RPMI7951 (cell line): ENCODE measurements around the genes CD14, NDUFA2, HARS2, PCDHA10, PCDHB3, PCDHB8, PCDHB12, PCDHGA6, PCDHGA7 and PCDHGA10.

- RAMPAGE, long total RNA: no peak
These were observed 18.3 kb upstream of the EIF4EBP3 start for GRCh38 chr5:140528825-140529904.

- RAMPAGE, long total RNA: no peak
These were observed 2.6 kb downstream of the APBB3 start for GRCh38 chr5:140561309-140562655.

- RAMPAGE, long total RNA: no peak
These were observed 589 bp downstream of the SLC35A4 start for GRCh38 chr5:140565188-140565646.

GRCh38 chr5:140565647-140566060 lies 1.0 kb downstream of the SLC35A4 start:
- RAMPAGE, long total RNA: no peak

GRCh38 chr5:140633035-140633791 lies at the start of gene CD14:
Gene CD14 (minus strand): TSS chr5:140633175.
- RAMPAGE, long total RNA: no peak

GRCh38 chr5:140633792-140634031 lies 737 bp upstream of the CD14 start:
- RAMPAGE, long total RNA: no peak

DNA sequence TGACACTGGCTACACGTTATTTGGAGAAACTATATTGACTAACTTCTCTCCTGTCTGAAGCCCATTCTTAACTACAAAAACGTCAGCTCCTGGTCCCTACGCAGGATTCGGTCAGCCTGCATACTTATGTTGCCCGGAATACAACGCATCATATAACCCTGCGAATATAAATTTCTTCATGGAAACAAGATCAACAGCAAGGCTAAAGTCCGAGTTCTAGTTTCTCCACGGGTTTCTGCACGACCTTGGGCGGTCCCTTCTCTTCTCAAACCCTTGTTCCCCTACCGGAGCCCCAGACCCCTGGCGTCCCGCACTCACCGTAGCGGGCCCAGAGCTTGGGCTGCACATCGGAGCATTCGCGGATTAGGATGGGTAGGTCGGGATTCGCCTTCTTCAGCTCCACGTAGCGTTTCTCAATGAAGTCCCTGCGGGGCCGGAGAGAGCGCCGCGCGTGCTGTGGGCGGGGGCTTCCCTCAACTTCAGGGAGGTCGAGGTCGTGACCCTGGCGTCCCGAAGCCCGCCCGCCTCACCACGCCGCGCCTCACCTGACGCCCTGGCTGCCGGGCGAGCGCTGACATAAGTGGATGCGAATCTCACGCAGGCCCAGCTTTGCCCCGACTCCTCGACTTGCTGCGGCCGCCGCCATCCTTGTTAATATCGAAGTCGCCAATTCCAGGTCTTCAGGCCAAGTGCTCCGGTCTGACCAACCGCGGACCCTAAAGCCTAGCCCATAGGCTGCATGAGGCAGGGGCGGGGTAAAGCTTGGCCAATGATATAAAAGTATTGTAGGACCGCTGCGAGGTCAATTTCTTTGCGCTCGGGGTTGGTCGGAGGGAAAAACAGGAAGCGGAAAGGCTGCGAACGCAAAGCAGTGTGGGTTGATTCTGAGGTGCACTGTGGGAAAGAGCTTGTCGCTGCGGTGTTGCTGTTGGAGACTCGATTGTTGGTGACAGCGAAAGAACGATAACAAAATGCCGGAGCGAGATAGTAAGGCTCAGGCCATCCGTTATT lies at the start of gene NDUFA2:
NDUFA2 (minus strand) TSS at position 693 of the 1,011 bp plus-strand sequence.
- RAMPAGE, long total RNA: start-site peak on the minus strand centred at position 680 of the sequence, 42 bp wide, 142 and 64 reads in 2 replicates; start-site peak on the plus strand centred at position 906 of the sequence, 51 bp wide, 753 and 130 reads in 2 replicates

GRCh38 chr5:140668743-140669605 lies 4.3 kb downstream of the WDR55 start:
- RAMPAGE, long total RNA: no peak

GRCh38 chr5:140691222-140692042 lies at the start of gene HARS2:
Gene HARS2 (plus strand): TSS chr5:140691455.
- RAMPAGE, long total RNA: no peak

- RAMPAGE, long total RNA: no peak
These were observed 8.0 kb downstream of the ZMAT2 start for GRCh38 chr5:140708090-140708725.

DNA sequence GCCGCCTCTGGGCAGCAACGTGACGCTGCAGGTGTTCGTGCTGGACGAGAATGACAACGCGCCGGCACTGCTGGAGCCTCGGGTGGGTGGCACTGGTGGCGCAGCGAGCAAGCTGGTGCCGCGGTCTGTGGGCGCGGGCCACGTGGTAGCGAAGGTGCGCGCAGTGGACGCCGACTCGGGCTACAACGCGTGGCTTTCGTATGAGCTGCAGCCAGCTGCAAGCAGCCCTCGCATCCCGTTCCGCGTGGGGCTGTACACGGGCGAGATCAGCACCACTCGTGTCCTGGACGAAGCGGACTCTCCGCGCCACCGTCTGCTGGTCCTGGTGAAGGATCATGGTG lies 1.9 kb downstream of the PCDHA8 start:
- RAMPAGE, long total RNA: no peak

GRCh38 chr5:140855581-140856891 lies at the start of gene PCDHA10:
Gene PCDHA10 (plus strand): TSS chr5:140855897.
- RAMPAGE, long total RNA: no peak

- RAMPAGE, long total RNA: no peak
These were observed at the start of gene PCDHB3 for GRCh38 chr5:141099981-141100610. Gene PCDHB3 (plus strand): TSS chr5:141100473.

- RAMPAGE, long total RNA: no peak
These were observed at the start of gene PCDHB8 for GRCh38 chr5:141177449-141178261. Gene PCDHB8 (plus strand): TSS chr5:141177790.

DNA sequence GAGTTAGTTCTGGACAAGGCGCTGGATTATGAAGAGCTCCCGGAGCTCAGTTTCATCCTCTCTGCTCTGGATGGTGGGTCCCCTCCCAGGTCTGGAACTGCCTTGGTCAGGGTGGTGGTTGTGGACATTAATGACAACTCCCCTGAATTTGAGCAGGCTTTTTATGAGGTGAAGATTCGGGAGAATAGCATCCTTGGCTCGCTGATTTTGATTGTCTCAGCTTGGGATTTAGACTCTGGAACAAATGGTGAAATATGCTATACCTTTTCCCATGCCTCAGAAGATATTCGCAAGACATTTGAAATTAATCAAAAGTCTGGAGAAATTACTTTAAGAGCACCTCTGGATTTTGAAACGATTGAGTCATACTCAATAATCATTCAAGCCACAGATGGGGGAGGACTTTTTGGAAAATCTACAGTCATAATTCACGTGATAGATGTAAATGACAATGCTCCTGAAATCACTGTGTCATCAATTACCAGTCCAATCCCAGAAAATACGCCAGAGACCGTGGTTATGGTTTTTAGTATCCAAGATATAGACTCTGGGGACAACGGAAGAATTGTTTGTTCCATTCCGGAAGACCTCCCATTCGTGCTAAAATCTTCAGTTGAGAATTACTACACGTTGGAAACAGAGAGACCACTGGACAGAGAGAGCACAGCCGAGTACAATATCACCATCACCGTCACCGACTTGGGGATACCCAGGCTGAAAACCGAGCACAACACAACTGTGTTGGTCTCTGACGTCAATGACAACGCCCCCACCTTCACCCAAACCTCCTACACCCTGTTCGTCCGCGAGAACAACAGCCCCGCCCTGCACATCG lies 1.1 kb downstream of the PCDHB11 start:
- RAMPAGE, long total RNA: no peak

GRCh38 chr5:141208575-141208936 lies at the start of gene PCDHB12:
Gene PCDHB12 (plus strand): TSS chr5:141208719.
- RAMPAGE, long total RNA: no peak

GRCh38 chr5:141373623-141374044 lies at the start of gene PCDHGA6:
Gene PCDHGA6 (plus strand): TSS chr5:141373891.
- RAMPAGE, long total RNA: no peak

GRCh38 chr5:141382533-141383315 lies at the start of gene PCDHGA7:
Gene PCDHGA7 (plus strand): TSS chr5:141382742.
- RAMPAGE, long total RNA: no peak

- RAMPAGE, long total RNA: no peak
These were observed at the start of gene PCDHGA10 for GRCh38 chr5:141412887-141413581. Gene PCDHGA10 (plus strand): TSS chr5:141412987.

- RAMPAGE, long total RNA: no peak
These were observed 1.4 kb downstream of the PCDHGA11 start for GRCh38 chr5:141422371-141422606.